Type B pancreatic cell (in vitro differentiated cells): ENCODE measurements around a stretch of chr17.

- PRO-cap: no peak
These were observed 23.4 kb upstream of the CYTH1 start for GRCh38 chr17:78805250-78806035.

- PRO-cap: no peak
These were observed 9.3 kb downstream of the CEP295NL start for GRCh38 chr17:78893530-78894272.

GRCh38 chr17:78920045-78921362, 4.7 kb downstream of the TIMP2 start:
- PRO-cap: no peak

DNA sequence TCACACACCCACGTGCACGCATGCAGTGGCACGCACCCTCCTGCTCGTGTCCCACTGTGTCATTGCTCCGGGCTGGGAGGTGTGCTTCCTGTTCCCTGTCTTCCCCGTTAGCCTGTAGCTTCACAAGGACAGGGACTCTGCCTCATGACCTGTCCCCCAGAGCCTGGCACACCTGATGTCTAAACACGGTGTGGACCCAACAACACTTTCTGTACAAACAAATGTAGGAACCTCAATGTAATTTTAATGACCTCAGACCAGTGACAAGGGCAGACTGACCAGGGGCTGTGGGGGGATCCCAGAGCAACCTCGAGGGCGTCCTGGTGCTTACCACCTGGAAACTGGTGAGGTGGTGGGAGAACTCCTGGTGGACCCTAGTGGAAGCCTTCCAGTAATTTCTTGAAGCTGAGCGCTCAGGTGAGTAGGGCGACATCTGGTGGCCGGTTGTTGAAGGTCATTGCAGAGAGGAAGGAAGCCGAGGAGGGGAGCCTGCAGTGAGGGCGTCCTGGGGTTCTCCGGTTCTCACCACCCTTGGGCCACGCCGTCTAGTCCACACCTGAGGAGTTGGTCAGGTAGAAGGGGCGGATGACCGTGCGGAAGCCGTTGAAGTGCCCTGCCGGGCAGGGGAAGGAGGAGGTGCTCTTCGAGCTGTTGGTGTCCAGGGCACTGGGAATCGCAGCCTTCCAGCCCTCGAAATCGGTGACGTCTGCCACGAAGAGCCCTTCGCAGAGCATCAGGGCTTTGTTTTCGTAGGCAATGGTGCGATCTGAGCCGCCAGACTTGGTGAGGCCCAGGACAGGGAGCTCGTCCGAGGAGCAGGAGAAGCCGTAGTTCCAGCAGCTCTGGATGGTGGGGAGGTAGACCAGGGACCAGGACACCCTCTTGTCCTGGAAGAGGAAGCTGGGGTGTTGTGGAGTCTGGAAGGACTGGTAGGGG, 8.4 kb downstream of the LGALS3BP start:
- PRO-cap: no peak

- PRO-cap: no peak
These were observed 7.7 kb downstream of the LGALS3BP start for GRCh38 chr17:78971967-78972490.

DNA sequence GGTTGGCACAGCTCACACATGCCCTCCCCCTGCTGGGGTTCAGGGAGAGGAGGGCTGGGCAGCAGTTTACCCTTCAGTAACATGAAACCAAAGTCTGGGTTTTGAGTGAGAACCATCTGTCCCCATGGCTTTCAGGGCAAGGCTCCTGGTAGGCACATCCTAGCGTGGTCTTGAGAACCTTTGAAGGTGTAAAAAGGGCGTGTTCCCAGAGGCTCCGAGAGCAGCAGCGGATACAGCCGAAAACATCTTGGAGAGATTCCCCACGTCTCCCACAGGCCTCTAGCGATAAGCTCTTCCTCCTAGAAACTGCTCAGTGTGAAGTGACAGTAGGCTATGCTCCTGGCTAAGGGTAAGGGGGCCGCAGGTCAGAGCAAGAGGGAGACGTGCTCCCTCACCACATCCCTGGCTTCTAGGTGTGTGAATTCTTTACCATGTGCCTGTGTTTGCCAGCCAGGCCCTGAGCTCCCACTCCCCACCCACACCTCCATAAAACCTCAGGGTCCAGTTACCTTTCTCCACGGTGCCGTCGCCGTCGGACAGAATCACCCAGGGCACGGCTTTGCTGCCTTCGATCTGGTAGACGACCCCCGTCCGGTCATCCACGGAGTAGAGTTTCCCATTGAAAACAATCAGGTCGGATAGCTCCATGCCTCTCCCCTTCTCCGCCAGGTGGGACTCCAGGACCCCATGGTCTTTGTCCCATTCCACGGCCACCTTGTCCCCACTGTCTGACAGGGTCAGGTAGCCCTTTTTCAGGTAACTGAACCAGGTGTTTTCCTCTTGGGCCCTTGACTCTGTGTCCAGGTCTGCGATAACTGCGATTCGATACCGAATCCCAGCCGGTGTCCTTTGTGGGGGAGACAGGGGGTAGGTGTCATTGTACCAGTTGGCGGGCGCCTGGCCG, 12.8 kb downstream of the CANT1 start:
- PRO-cap: no peak

DNA sequence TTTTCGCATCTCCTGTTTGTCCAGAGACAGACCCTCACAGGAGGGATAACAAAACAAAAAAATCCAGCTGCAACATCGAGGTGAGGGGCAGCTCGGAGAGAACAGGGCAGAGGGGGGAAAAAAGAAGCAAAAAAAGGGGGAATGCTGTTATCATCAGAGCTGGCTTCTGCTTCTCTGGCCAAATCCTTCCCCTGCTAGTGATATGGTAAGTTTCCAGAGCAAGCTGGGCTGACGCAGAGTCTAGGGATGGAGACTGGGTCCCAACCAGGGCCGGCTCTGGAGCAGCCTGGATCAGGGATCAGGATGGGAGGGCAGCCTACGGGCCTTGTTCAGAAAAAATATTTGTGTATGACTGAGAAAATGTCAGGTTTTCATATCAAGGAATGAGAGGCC, 838 bp upstream of the C1QTNF1 start:
- PRO-cap: no peak

- PRO-cap: no peak
These were observed 3.6 kb downstream of the C1QTNF1 start for GRCh38 chr17:79027257-79028376.

- PRO-cap: no peak
These were observed 12.5 kb downstream of the C1QTNF1 start for GRCh38 chr17:79036355-79036969.

- PRO-cap: no peak
These were observed 232.3 kb downstream of the ENGASE start for GRCh38 chr17:79306856-79307420.

- PRO-cap: no peak
These were observed 177.9 kb downstream of the RBFOX3 start for GRCh38 chr17:79432997-79433216.

- PRO-cap: no peak
These were observed 2.1 kb upstream of the ENPP7 start for GRCh38 chr17:79728569-79729069.

DNA sequence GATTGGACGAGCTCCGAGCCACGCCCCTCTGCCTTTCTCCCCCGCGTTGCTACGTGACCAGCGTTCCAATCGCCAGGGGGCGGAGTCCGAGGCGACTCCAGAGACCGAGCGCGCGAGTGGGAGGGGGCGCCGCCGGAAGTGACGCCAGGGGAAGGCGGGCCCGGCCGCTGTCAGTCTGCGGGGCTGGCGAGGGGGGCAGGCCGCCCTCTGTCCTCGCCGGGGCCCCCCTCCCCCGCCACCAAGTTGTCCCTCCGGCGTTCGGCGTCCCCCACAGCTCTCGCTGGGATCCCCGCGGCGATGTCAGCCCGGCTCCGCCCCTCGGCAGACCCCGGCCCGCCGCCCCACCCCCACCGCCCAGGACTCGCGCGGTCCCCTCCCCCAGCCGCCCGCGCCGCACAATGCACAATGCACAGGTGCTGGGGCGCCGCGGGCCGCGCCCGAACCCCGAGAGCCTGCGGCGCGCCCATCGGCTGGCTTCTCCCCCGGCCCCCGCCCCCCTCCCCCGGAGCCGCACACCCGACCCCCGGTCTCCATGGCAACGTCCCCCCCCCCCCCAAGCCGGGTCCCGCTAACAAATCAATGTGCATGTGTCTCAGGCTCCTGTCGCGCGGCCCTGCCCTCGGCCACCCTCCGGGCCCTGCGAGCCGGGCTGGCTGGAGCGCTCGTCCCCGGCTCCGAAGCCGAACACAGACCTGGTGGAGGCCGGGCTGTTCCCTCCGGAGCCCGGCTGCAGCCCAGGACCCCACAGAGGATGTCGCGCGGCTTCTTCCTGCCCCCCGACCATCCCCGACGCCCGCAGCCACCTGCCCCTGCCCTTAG, 583 bp upstream of the CBX8 start:
- PRO-cap: bidirectional peak, plus-strand start at position 173 of the sequence, minus-strand start outside the sequence

DNA sequence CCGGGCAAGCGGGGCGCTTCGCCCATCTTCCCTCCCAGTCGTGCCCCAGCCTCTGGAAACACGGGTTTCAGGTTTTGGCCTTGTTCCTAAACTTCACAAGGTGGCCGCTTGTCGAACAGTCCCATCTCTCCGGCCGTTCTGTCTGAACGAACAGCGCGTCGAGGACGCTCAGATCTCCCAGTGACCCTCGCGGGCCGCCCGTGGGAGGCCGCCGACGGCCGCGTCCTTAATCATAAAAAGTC, 1.9 kb upstream of the CBX8 start:
- PRO-cap: no peak

GRCh38 chr17:79851441-79851864, 12.2 kb upstream of the CBX4 start:
- PRO-cap: no peak

GRCh38 chr17:79897658-79898224, 58.5 kb upstream of the CBX4 start:
- PRO-cap: no peak

DNA sequence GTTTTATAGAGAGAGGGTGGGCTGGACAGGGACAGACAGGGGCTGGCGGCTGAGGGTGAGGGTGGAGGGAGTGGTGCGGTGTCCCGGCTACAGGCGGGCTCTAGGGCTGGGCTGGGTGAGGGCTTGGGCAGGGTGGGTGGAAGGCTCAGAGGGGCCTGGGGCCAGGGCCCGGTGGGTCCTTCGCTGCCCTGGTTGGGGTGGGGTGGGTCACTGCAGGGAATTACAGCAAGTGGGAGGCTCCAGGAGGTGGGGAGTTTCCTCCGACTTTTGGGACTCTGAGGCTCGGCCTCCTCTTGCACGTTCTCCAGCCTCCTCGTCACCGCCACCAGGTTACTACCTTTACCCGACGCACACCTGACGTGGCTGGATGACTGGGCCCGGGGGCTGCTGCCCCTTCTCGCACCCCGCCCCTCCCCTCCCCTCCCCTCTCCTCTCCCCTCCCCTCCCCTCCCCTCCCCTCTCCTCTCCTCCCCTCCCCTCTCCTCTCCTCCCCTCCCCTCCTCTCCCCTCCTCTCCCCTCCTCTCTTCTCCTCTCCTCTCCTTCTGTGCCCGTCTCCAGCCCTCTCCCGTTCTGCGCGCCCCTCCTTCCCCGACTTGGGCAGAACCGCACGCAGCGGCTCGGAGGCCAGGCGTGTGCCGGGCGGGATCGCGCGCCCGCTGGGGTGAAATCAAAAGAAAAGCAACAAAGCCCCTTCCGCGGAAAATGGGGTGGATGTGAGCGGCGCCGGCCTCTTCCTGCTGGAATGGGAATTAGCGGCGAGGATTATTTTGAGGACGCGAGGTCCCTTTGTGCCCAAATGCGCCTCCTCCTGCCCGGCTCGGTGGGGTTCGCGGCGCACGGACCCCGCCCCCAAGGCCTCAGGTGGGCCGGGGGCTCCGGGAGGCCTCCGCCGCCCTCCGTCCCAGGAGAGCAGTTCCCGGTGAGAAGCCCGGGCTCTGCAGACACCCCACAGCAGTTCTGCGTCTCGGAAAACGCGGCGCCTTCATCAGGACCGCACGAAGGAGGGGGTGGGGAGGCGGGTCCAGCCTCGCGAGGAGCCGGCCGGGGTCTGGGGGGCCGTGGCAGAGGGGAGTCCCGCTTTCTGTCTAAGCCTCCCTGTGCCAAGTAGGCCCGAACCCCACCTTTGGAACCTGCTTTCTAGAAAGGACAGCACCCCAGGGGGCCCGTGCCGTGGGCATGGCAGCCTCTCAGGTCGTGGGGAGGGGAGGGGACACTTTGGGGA, 90.7 kb upstream of the CBX4 start:
- PRO-cap: bidirectional peak, plus-strand start at position 601 of the sequence, minus-strand start at position 329 of the sequence

GRCh38 chr17:79937417-79938006, 98.2 kb downstream of the TBC1D16 start:
- PRO-cap: no peak

DNA sequence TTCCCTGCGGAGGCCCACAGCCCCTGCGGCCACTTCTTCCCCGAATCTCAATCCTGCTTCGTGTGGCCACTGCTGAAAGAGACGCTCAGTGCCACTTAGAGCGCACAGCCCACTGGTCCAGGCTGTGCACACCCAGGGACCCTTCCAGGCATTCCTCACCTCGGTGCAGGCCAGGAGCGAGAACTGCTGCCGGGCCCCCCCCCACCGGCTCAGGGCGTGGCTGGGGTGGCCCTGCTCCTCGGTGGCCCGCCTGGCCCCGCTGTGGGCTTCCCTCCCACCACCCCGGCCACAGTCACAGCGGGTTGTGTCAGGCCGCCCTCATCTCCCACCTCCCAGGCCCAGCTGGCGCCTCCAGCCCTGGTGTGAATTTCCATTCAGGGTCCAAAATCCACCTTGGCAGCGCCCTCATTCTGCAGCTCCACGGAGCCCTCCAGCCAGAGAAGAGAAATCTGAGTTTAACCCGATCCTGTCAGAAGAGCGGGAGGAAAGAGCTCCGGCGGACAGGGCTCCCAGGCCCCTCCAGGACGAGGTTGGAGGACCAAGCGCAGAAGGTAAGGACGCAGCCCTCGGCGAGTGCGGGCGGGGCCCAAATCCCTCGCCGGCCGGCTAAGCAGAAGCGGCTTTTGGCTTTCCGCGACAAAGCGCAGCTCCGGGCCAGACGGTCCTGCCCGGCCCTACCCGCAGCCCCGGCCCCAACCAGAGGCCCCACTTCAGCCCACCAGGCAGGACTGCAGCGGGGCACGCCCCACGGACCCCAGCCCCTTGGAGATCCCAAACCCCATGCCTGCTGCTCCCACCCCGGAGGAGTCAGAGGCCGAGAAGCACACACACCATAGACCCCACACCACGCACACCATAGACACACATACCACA, 12.0 kb downstream of the TBC1D16 start:
- PRO-cap: no peak

DNA sequence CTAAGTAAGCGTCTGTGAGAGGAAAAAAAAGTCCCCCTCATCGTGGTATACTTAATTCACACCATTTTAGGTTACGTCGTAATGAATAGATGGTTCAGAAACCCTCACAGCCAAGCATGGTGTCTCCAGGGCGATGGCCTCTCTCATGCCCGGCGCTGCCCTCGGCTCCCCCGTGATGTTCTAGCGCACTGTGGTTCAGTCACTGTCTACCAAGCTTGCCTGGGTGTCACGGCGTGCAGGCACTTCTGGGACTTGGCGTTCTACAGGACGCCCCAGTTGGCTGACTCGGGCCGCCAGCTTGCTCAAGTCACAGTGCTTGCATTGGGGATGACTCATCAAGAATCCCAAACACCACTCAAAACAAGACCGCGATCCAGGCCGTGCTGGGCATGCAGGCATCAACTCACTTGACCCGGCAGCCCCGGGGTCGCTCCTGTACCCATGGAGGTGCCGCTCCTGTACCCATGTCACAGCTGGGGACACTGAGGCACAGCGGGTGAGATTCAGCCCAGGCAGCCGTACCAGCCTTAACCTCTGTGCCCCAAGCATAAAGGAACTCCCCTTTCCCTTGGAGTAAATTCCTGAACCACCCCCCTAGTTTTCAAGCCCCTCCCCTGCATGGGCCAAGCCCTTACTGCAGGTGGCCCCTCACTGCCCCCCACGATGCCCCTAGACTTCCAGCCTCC, 27.8 kb downstream of the CCDC40 start:
- PRO-cap: no peak